ENCODE measurements around a stretch of chr20.

GRCh38 chr20:64258727-64259366 is 3.3 kb downstream of the PCMTD2 start:
- PRO-cap, 5 experiments: no peak in any of the 5 experiments
- RAMPAGE, long total RNA, 2 experiments: no peak in any of the 2 experiments
- RRBS: no CpG with 5 or more reads among the region's 4 CpGs

DNA sequence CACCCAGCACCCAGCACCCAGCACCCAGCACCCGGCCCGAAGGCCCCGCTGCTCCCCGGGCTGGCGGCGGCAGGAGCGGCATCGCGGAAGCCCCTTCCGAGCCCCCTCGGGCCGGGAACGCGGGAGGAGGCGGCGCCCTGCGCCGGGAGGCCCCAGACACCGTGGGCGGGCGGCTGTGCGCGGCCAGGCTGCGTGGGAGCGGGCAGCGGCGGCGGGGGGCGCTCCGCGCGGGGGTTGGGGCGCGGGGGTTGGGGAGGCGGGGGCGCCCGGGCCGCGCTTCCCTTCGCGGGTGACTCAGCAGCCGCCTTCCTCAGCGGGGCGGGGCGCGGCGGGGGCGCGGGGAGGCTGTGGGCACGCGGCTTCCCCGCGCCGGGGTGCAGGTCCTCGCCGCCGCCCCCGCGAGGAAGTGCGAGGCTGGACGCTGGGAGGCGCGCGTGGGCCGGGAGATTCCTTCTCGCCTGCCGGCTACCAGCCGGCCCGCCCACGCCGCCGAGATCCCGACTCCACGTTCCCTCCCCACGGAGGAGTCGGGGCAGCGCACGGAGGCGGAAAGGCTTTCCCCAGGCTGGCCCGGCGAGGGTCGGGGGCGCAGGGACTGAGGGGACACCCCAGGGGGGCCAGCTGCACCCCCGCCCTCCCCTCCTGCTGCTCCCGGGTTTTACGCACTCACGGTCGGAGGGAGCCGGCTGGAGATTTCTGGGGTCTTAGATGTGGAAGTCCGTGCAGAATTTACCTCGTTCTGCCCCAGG is 61.1 kb downstream of the PCMTD2 start:
- PRO-cap, 5 experiments: no peak in any of the 5 experiments
- RAMPAGE, long total RNA, 2 experiments: no peak in any of the 2 experiments
- RRBS: 9% methylated on average over 13 of the region's 91 CpGs

Measured in liver (tissue), 9 donors.